LNCaP clone FGC (cell line): ENCODE data around the genes HIC1 and SMG6.

GRCh38 chr17:1630800-1631065 lies 2.1 kb upstream of the SLC43A2 start:
- RRBS, 2 experiments: no CpG with 5 or more reads among the region's 4 CpGs

DNA sequence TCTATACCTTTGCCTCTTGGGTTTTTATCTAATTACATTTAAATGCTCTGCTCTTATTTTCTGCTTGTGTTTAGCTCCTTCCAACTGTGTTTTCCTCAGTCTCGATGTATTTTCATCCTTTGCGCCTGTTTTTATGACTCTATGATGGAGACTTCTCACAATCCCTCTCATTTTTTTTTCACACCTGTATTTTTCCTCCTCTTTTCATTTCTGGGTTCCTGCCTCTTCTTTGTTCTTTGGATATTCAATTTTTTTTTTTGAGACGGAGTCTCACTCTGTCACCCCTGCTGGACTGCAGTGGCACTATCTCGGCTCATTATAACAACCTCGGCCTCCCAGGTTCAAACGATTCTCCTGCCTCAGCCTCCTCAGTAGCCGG lies 5.7 kb downstream of the TLCD2 start:
- RRBS, 2 experiments: no CpG with 5 or more reads among the region's 7 CpGs

DNA sequence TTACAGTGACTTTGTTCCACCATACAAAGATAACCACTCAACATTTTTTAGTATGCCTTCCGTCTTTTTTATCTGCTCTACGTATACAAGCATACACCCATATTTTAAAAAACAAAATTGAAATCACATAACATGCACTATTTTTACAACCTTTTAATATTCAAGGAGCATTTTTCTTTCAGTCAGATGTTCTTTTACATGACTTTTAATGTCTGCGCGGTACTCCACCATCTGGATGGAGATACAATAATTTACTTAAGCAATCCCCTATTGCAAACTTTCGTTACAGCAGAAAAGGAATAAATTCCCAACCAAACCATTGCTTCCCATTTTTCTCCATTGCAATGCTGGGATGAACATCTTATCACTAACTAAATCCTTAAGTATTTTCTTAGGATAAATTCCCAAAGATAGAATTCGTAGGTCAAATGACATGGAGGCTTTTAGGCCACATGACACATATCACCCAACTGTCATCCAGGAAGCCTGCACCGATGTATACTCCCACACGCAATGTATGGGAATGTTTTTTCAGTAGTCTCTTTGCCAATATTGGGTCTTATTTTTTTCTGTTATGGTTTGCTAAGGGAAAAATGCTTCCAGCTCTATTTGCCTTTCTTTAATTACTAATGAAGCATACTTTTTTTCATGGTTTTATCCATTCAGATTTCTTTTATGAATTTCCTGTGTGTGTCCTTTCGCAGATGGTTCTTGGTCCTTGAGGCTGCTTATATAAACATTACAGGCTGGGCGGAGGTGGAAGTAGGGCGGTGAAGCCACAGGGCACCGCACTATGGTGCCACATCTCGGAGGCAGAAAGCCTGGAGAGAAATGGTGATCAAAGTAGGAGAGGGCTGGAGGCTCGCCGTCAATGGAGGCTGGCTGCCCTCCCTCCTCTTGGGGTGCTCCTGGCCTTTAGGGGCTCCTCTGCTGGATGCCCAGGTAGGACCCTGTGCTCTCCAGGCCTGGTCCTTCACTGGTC lies 1.7 kb upstream of the TLCD2 start:
- RRBS, 2 experiments: no CpG with 5 or more reads among the region's 15 CpGs

- RRBS, 2 experiments: under 1 to 1% methylated on average over 15 of the region's 38 CpGs
Measured at GRCh38 chr17:1714813-1715806, 4.9 kb upstream of the TLCD2 start.

- RRBS, 2 experiments: 1% methylated on average over 51 to 52 of the region's 93 CpGs
Measured at GRCh38 chr17:1715807-1716973, 6.0 kb upstream of the TLCD2 start.

GRCh38 chr17:1743033-1743293 lies 292 bp downstream of the SERPINF2 start:
- RRBS, 2 experiments: no CpG with 5 or more reads among the region's 3 CpGs

GRCh38 chr17:1753902-1754650 lies 7.8 kb upstream of the SERPINF1 start:
- RRBS, 2 experiments: 93% methylated on average over 1 of the region's 26 CpGs; no CpG with 5 or more reads in 1 of the 2 experiments

DNA sequence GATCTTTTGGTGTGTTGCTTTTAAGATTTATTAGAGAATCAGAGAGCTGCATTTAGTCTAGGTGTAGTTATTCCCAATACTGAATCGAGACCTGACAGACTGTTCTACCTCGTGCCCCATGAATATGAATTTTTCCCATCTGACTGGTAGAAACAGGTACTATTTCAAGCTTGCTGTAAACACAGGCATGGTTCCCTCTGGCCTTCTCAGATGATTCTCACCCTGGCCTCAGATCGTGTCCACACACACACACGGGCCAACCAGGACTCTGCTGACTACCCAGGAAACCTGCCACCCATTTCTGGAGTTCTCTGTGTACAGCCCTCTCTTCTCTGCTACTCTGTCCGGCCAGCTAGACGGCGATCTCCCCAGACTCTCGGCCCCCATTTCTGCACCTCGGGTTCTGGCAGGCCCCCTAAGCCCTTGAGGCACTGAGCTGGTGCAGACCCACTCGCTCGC lies 31.1 kb downstream of the RPA1 start:
- RRBS, 2 experiments: no CpG with 5 or more reads among the region's 11 CpGs

DNA sequence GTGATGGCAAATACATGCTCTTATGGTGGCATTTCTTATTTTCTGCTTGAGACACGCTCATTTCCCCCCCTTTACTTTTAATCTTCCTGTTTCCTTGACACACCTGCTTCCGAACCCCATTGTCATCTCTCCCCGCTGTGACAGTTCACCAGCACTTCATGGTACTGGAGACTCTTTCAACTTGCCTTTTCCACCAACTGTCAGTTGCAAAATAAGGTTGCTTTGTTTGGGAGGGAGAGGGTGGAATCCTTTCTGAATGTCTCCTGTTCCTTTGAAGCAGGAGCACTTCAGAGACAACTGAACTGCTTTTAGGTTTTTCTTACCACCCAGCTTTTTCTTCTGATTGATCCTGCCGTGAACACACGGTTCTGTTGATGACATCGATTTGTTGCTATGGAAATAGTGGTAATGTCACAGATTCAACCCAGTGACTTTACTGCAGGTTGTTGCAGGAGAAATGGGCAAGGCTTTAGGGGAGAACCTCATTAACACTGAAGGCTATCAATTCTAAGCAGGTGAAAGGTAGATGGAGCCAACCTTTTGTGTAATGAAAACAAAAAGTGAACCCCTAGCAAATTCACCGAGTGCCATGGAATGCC lies 42.0 kb downstream of the RPA1 start:
- RRBS, 2 experiments: no CpG with 5 or more reads among the region's 7 CpGs

- RRBS, 2 experiments: no CpG with 5 or more reads among the region's 12 CpGs
Measured at GRCh38 chr17:1873200-1873882, 43.5 kb downstream of the RPA1 start.

GRCh38 chr17:2042157-2043128 lies 621 bp downstream of the OVCA2 start:
- RRBS, 2 experiments: 5 to 7% methylated on average over 13 of the region's 41 CpGs

GRCh38 chr17:2054362-2055276 lies at the start of gene HIC1:
Gene HIC1, plus strand, starts transcription at chr17:2055103.
- RRBS, 2 experiments: 7% methylated on average over 26 to 27 of the region's 79 CpGs

DNA sequence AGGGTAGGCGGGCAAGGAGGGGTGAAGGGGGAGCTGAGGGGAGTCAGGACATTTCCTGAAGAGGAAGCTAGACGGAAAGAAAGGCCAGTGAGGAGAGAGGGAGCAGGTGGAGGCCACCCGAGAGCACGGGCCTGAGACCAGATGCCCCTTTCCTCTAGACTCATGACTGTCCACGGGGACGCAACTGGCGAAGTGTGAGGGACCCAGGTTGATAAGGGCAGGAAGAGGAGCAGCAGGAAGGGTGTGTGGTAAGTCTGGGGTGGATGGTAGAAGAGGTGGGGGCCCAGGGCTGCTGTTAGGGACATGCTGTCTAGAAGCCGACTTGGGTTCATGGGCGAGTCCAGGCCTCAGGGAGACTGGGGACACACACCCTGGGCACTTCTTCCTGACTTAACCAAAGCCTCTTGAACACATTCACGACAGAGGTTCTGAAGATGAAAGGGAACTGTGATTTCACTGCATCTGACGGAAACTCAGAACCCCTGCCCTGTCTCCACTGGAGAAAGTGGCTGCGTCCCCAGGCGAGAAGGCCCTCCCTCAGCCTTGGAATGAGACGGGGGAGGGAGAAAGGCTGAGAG lies 5.8 kb downstream of the HIC1 start:
- RRBS, 2 experiments: no CpG with 5 or more reads among the region's 14 CpGs

GRCh38 chr17:2063104-2063813 lies 8.4 kb downstream of the HIC1 start:
- RRBS, 2 experiments: no CpG with 5 or more reads among the region's 12 CpGs

- RRBS, 2 experiments: 1 to 2% methylated on average over 38 of the region's 92 CpGs
Measured at GRCh38 chr17:2302898-2303938, at the start of gene SMG6. Gene SMG6, minus strand, starts transcription at chr17:2303785.

- RRBS, 2 experiments: no CpG with 5 or more reads among the region's 5 CpGs
Measured at GRCh38 chr17:2406238-2406685, 5.4 kb upstream of the MNT start.

DNA sequence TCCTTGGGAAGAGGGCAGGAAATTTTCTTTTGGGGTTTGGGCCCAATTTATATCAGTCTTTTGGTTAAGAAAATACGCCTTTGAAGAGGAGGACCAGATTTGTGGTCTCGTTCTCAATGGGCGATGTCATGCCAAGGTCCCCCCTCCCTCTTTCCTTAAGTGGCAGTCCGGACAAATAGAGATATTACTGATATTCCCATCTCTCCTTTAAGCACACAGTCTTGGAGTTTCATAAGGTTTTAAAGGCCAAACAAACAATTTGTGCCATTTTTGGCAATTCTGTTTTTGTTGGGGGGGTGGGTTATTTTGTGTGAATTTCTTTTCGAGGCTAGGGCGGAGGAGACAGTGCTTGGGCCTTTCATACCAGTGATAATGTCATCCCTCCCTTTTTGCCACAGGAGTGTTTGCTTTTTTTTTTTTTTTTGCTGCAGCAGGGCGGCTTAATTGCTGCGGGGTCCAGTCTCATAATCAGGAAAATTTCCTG lies 1.6 kb downstream of the PAFAH1B1 start:
- RRBS, 2 experiments: no CpG with 5 or more reads among the region's 8 CpGs

DNA sequence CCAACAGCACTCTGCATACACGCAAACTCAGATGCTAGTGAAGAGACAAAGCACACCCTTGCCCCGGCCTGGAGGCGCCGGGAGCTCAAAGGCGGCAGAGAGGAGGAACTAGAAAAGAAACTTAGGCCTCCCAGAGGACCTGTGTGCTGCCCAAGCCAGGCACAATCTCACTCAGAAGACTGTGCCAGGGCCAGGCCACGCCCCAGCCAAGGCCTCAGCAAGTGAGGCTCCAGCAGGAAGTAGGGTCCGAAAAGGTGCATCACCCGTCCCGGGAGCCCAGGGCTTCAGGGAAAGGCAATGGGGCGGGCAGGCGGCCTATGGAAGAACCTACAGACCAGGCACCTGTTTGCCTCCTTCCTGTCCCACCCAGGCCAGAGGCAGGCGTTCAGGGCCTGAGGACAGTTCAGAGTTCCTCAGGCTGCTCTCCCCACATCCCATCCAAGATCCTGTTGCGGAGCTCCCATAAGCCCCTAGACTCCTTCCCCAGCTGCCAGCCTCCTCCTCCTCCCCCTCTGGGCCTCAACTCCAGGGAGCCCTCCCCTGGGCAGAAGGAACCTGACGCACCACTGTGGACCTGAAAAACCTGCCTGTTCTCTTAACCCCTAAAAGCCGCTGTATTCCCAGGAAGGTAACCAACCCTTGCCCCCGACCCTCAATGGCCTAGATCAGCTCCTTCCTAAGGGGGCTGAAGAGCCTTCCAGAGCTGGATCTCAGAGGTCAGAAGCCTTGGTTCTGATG lies 2.4 kb downstream of the CLUH start:
- RRBS, 2 experiments: no CpG with 5 or more reads among the region's 16 CpGs

- RRBS, 2 experiments: no CpG with 5 or more reads among the region's 8 CpGs
Measured at GRCh38 chr17:2712875-2713134, 1.2 kb upstream of the CLUH start.

DNA sequence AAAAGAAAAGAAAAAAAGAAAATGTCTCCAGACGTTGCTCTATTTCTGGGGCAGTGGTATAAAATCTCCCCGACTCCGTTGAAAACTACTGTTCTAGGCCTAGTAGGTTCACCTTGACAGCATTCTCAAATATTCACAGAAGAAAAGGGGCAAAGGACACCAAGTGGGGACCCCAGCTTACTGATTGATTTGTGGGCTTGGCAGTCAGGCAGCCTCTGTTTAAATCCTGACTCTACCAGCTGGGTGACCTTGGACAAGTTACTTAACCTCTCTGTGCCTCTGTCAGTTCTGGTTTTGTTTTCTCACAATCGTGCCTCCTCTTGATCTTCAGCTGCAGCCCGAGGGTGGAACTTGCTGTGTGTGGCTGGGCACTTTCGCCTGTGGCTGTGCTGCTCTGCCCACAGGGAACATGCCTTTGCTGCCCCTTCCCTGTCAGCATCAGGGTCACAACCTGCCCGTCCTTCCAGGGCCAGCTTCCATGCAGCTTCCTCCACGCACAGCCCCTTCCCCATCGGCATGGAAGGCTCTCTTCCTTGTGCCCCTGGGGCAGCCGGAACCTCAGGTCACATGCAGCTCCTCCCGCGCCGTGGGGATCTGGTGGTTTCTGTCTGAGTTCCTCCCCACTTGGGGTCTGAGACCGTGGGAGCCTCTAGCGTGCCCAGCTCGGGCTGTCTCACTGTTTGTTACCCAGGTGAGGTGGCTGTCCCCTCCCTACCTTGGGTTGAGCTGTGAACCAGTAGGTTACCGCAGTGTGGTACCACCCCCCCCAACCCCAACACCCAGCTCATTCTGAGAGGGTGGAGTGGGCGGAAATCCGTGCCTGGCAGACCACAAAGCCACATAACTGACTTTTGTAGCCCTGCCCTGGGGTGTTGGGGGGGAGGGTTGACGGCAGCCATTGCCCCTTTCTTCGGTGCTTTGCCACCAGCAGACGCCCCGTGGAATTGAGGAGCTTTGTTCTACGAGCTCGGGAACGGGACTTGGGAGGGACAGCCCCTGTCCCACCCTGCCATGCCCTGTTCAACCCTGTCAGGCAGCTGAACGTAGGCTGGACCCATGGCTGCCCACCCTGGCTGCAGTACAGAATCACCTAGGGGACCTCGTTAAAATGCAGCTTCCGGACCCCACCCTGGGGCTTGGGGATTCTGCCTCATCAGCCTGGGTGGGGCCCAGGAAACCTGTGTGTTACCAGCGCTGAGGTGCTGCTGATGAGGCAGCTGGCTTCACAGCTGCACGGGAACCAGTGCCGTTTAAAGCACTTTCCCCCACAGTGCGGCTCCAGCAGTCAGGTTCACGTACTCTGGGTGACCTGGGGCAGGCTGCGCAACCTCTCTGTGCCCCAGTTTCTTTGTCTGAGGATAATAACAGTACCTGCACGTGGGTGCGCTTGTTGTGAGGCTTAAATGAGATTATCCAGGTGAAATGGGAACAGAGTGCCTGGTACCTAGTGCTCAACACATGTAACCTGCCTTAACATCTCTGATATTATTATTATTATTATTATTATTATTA lies 18.3 kb downstream of the RAP1GAP2 start:
- RRBS, 2 experiments: no CpG with 5 or more reads among the region's 37 CpGs